Measurements from ENCODE around the genes NR4A3, ERP44, INVS and SLC44A1.

DNA sequence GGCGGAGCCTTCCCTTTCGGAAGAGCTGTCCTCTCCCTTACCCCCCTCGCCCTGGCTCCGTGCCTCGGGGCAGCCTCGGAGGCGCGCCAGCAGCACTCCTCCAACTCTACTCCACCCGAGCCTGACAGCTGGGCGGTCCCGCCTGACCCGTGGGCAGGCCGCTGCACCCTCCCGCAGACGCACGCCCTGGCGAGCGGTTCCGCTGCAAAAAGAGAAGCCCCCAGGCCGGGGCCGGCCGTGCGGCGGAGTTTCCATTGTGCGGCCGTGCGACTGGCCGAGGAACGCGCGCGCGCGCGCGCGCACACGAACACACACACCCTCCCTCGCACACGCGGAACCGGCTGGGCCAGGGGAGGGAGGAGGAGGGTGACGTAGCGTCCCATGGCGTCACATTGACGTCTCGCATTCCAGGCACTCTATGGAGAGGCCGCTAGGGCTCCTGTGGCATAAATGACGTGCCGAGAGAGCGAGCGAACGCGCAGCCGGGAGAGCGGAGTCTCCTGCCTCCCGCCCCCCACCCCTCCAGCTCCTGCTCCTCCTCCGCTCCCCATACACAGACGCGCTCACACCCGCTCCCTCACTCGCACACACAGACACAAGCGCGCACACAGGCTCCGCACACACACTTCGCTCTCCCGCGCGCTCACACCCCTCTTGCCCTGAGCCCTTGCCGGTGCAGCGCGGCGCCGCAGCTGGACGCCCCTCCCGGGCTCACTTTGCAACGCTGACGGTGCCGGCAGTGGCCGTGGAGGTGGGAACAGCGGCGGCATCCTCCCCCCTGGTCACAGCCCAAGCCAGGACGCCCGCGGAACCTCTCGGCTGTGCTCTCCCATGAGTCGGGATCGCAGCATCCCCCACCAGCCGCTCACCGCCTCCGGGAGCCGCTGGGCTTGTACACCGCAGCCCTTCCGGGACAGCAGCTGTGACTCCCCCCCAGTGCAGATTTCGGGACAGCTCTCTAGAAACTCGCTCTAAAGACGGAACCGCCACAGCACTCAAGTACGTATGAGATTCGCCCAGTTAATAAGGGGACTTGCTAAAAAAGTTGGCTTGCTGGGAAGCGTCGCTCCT, at the start of gene NR4A3:
Gene NR4A3, plus strand, starts transcription at position 477 of the 1,071 bp plus-strand sequence.
- PRO-cap = bidirectional peak, plus-strand start at position 447 of the sequence, minus-strand start at position 273 of the sequence

DNA sequence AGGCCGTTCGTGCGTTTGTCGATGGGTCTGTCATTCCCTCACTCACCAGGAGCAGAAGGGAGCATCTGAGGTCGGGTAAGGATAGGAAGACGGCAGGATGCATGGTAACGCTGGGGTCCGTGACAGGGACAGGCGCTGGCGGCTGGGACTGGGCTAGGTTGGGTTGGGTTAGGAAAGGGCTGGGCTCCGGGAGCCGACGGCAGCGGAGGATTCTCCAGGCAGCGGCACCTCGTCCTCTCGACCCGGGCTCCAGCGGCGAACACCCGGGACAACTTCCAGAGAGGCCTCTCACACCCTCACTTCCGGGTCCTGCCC, at the start of gene ERP44:
Gene ERP44, minus strand, starts transcription at position 263 of the 315 bp plus-strand sequence.
- PRO-cap = bidirectional peak, plus-strand start outside the sequence, minus-strand start at position 263 of the sequence

DNA sequence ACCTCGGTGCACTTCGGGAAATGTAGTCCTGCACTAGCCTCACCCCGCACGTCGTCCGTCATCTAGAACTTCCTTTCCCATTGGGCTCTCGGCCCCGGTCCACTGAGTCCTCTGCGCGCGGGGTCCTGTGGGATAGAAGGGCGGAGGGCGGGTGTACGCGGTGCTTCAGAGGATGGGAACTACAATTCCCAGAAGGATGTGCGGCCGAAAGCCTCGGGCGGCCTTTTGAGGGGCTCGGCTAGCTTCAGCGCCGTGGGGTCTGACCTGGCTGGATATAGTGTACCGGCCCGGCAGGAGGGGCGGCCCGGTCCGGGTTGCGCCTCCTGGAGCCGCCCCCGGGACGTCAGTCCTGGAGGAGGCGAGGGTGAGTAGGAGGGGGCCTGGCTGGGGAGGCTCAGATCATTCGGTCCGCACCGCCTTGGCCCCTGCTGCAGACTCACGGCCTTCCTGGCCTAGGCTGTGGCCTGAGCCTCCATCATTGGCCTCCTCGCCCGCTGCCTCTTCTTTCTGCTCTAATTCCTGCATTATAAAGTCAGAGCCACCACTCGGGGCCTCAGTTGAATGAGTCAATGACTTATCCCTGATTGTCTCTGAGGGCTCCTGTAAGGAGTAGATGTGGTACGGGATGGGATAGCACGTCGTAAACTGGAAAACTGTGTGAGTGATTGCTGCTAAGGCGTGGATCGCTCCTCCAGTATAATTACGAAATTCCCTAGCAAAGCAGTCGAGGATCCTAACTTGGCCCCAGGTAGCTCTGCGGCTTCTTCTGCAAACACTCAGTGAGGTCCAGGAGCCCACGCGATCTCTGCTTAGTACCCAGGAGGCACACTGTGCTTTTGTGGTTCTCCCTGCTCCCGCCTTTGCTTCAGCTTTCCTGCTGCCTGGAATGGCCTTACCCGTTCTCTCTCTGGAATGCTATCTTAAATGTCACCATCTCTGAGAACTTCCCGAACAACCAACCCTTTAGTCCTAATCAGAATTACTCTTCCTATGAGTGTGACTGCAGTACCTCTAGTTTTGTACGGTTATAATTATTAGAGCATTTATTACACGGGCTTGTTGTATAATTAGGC, at the start of gene INVS:
Gene INVS, plus strand, starts transcription at position 191 of the 1,073 bp plus-strand sequence.
- PRO-cap = bidirectional peak, plus-strand start at position 240 of the sequence, minus-strand start outside the sequence; unidirectional peak, plus-strand start at position 402 of the sequence; bidirectional peak, plus-strand start at position 641 of the sequence, minus-strand start at position 438 of the sequence

DNA sequence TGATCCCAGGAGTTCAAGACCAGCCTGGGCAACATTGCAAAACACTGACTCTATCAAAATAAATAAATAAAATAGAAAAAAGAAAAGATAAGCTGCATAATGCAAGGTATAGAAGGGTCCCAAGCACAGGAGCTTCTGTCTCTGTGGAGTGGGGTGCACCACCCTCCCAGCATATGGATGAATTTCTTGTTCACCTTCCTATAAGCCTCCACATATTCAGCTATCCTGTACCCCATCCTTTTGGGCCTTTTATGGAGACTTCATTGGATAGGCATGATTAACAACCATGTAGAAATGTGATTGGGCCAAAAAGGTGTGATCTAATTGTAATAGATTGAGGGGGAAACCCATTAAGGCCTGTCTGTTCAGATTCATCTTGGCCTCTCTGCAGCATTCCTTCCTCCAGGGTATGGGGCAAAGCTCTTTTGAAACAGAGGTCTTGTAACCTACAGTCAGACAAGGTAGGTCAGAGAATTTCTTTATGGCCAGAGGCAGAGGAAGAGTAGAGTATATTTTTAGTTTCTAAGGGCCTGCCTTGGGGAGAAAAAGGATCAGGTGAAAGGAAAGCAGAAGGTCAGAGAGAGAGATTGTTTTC, 98.4 kb downstream of the INVS start:
- PRO-cap = no peak

GRCh38 chr9:101551993-101552880, 18.6 kb downstream of the RNF20 start:
- PRO-cap = no peak

GRCh38 chr9:103999327-103999893, 94.7 kb upstream of the SMC2 start:
- PRO-cap = no peak

- PRO-cap = no peak
These were observed 26.0 kb downstream of the NIPSNAP3B start for GRCh38 chr9:104790011-104790275.

- PRO-cap = no peak
These were observed 30.2 kb downstream of the NIPSNAP3B start for GRCh38 chr9:104794078-104794677.

GRCh38 chr9:104843004-104843727, 79.2 kb downstream of the NIPSNAP3B start:
- PRO-cap = no peak

DNA sequence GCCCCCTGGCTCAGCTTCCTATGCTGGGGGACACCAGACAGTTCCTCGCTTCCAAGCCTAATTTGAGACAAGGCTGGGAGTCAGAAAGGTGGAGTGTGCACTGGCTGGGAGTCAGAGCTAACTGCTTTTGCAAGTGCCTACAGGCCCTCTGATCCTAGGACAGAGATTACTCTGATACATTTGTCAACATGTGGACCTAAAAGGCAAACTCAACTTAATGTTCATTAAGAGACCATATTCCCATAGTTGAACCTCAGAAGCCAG, 80.8 kb downstream of the NIPSNAP3B start:
- PRO-cap = no peak

GRCh38 chr9:104961213-104961687, 33.3 kb upstream of the ABCA1 start:
- PRO-cap = bidirectional peak, plus-strand start at chr9:104961500, minus-strand start at chr9:104961372

DNA sequence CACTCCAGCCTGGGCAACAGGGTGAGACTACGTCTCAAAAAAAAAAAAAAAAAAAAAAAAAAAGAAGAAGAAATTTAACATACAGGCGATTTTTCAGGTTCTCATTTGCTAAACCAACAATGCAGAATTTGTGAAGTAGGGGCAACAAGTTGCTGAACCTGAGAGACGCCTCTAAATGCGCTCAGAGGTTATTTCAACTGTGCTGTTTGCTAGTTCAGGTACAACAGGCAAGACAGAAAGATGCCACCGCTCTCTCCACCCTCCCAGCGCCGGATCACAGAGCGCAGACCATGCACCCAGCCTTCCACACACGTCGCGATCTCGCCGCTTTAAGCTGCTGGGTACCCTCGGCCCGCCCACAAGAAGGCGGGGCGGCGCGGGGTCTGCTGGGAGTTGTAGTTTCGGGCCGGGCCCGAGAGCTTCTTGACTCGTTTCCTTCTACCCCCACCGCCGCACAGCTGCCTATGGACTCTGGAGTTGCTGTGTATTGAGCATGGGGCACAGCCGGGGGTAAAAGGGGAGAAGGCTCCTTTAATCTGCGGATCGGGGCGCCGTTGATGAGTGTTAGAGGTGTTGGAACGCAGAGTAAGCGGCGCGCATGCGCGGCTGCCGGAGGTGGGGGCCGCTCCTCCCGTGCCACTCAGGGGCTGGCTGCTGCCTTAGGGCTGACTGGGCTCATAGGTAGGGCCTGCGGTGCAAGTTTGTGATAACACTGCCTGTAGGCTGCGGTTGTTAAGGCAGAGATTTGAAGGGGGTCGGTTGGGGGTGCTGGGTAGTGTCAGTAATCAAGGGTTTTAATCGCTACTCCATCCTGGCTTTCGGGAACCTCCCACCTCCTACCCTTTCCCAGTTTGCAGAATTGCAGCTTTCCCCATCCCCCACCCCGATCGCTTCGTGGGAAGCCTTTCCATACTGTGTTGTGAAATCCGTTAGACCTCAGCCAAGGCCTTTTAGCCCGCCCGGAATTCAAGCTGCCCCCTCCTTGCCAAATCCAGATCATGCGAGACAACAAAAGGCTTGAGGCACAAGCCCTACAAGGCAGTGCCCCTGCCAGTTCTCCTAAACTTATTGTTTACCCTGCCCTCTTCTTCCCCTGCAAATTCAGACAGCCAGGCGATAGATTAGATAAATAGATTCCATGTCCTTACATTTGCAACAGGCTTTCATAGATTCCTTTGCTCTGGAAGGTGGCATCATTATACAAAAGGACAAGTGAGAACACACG, 40.4 kb upstream of the ABCA1 start:
- PRO-cap = bidirectional peak, plus-strand start at position 592 of the sequence, minus-strand start at position 336 of the sequence

GRCh38 chr9:105243998-105245252, at the start of gene SLC44A1:
Gene SLC44A1, plus strand, starts transcription at chr9:105244651.
- PRO-cap = bidirectional peak, plus-strand start at chr9:105244468, minus-strand start at chr9:105244367; bidirectional peak, plus-strand start at chr9:105244607, minus-strand start at chr9:105244547

DNA sequence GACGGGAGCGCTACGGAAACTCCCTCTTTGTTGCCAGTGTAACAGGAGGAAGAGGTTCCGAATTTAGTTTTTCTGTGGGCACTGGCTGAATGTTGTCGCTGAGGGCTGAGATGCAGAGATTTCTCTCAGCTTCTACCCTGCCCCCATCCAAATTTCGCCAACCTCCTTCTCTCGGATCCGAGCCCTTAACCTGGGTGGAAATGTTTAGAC, 1.1 kb downstream of the SLC44A1 start:
- PRO-cap = bidirectional peak, plus-strand start at position 66 of the sequence, minus-strand start outside the sequence

GRCh38 chr9:105508398-105508868, 49.5 kb upstream of the FKTN start:
- PRO-cap = no peak

GRCh38 chr9:105656525-105657026, 5.7 kb upstream of the TAL2 start:
- PRO-cap = unidirectional peak, minus-strand start at chr9:105656643

DNA sequence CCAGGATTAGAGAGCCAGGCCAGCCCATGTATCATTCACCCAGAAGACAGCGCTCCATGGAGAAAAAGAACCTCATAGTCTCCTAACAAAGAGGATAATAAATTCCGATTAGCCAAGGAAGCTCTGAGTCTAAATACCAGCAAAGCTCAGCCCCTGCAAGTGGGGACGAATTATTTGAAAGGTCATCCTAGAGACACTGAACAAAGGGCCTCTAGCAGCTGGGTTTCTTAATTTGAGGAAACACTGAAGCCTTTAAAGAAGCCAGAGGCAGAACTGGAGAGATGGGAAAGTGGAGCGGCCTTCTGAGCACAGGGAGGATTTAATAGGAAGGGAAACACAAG, 287.1 kb upstream of the ZNF462 start:
- PRO-cap = no peak

DNA sequence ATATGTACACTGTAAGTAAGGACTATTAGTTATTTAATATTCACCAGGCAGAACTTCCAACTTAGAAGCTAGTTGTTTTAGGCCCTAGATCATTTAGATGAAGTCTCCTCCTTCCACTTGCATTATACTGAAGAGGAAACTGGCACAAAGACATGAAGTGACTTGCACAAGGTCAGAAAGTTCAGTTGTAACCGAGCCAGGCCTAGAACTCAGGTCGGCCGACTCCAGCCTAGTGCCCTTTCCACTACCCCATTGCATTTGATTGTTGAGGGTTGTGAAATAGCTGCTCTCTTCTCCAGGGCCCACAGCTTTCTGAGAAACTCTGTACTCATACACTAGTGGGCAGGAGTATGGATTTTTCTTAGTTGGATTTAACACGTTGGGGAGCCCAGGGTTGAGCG, 5.6 kb downstream of the ZNF462 start:
- PRO-cap = no peak

DNA sequence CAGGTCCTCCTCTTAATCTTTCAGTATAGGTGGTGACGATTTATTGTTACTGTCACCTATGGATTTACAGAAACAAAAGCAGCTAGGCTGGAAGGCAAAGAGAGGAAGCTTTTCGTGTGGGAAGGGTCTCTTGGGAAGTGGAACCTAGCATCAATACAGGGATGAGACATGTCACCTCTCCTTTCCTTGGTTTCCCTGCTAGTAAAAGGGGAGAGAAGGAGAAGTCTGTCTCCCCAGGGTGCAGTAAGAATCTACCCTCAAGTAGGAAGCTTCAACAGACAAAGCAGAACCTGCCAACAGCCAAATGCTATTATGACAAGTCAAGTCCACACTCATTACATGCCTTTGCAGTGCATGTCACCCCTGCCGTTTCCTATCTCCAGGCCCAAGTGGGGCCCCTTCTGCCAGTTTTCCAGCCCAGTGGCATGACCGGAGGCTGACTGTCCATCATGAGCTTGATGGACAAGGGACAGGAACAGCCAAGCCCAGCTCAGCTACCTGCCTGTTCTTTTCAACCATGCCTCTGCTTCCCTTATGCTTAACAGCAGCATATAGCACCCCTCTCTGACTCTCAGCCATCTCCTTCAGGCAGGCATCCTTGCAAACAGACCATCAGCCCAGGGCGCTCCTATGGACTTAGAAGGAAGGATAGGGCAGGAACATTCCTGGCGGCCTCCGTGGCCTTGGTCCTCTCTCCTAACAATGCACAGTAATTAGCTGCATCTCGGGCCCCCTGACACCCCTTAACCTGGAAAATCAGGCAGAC, 107.2 kb upstream of the RAD23B start:
- PRO-cap = no peak

- PRO-cap = no peak
These were observed 31.1 kb upstream of the RAD23B start for GRCh38 chr9:107251865-107252392.